Umbilical cord (tissue), 2 donors: ENCODE measurements around a stretch of chr20.

- RAMPAGE, long total RNA, result no peak
Measured at GRCh38 chr20:35135741-35136519, 11.2 kb downstream of the EDEM2 start.

DNA sequence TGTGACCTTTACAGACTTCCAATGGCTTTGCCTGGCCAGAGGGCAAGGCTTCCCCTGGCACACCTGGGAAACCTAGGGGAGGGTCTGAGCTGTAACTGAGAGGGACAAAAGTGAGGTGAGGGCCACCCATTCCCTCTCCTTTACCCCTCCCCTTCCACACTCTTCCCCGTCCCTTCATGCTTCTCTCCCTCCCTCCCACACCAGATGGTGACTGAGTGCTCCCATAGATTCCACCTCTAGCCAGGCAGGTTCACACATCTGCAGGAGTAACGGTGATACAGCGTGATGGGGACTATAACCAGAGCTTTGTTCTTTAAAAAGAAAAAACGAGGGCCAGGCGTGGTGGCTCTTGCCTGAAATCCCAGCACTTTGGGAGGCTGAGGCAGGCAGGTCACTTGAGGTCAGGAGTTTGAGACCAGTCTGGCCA, 13.8 kb downstream of the MMP24OS start:
- RAMPAGE, long total RNA, result no peak

- RAMPAGE, long total RNA, result no peak
Measured at GRCh38 chr20:35306910-35307702, 14.9 kb upstream of the FAM83C start.

GRCh38 chr20:35502919-35503536, 26.4 kb downstream of the C20orf173 start:
- RAMPAGE, long total RNA, result no peak

- RAMPAGE, long total RNA, result no peak
Measured at GRCh38 chr20:35703199-35704082, 4.2 kb downstream of the ROMO1 start.

DNA sequence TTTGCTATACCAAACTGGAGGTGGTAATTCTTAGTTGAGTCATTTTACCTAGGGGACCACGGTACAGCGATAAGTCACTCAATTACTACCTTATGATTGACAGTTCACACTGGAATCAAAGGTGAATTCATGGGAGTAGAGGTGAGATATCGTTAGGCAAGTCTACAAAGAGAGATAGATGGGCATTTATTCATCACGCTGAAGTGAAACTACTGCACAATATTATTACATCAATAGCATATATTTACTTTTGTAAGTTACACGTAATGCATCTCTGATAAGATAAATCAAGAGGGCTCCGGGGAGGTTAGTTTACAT, 1.7 kb downstream of the RBM39 start:
- RAMPAGE, long total RNA, result no peak

GRCh38 chr20:36049828-36050220, 81.4 kb downstream of the CNBD2 start:
- RAMPAGE, long total RNA, result no peak

DNA sequence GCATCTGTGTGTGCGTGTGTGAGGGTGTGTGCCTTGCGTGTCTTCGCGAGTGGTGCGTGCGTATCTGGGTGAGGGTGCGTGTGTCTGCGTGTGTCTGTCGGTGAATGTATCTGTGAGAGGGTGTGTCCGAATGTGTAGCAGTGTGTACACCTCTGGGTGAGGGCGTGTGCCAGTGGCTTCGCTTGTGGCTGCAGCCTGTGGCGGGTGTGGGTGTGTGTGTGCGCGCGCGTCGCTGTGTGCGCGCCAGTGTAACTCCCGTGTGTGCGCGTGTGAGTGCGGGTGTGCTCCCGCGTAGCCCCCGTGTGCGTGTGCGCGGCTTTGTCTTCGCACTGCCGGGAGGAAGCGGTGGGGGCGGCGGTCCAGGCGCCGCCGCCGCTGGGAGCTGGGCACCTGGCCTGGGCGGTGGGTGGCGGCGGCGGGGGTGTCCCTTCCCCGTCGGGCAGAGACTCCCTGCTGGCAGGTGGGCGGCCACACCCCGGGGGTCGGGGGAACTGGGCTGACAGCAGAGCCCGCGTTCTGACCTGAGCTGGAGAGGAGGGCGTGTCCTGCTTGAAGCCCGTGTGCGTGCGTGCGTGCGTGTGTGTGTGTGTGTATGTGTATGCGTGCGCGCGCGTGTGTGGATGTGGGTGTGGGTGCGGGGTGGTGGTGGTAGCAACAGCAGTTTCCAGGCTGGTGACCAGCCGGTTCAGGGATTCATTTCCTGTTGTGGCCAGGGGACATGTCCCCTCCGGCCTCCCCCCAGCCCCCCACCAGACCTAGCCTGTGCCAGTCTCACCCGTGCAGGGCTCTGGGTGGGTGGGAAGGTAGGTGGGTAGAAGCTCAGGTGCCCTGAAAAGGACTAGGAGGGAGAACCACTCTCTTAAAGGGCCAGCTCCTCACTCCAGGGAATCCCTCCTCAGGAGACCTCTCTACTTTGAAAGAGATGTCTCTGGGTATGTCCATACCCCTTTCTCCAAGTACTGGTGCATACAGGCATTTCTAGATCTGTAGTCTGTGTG, 61.1 kb upstream of the EPB41L1 start:
- RAMPAGE, long total RNA, result no peak

GRCh38 chr20:36149437-36149993, 5.0 kb upstream of the EPB41L1 start:
- RAMPAGE, long total RNA, result no peak

GRCh38 chr20:36153889-36154051, 770 bp upstream of the EPB41L1 start:
- RAMPAGE, long total RNA, result no peak

DNA sequence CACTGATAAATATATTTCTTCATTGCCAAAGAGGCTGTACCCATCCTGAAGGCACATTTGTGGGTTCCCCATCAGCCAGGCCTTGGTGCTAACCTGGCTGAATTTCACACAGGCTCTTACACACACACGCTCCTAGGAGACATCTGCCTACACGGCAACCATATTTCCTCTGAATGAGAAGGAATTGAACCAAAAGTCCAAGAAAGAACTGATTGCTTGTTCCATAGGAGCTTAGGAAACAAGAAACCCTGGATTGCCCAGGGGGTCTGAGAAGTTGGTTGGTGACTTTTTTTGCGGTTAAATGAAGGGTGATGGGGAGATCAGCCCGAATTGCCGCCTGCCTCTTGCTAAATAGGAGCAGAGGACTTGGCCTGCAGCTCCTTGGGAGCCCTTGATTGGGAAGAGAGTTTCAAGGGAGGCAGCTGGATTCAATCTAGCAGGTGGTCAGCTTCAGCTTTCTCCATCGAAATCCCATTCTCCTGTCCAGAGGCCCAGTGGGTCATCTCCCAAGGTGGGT, 19.7 kb downstream of the AAR2 start:
- RAMPAGE, long total RNA, result no peak

- RAMPAGE, long total RNA, result no peak
Measured at GRCh38 chr20:36334015-36334285, 27.8 kb downstream of the DLGAP4 start.

DNA sequence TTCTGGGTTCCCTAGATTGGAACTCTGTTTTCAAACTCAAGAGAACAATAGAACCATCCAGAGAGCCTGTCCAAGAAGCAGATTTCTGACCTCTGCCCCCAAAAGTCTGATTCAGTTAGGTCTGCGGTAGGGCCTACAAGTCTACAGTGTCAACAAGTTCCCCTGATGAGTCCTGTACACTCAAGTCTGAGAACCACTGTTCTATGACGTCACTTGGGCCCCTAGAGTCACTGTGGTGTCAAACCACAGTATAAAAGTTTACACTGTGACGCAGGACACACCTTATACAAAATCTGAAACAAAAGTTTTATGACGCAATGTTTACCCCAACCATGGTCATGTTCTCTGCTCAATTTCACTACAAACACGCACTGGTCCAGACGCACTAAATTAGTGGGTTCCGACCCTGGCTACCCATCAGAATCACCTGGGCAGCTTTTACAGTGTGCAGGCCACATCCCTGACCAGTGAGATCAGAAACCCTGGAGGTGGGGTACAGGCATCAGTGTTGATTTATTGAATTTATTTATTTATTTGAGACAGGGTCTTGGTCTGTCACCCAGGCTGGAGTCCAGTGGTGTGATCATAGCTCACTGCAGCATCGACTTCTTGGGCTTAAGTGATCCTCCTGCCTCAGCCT, 17.8 kb downstream of the SLA2 start:
- RAMPAGE, long total RNA, result no peak

- RAMPAGE, long total RNA, result no peak
Measured at GRCh38 chr20:36632133-36632992, 13.6 kb downstream of the SLA2 start.

- RAMPAGE, long total RNA, result no peak
Measured at GRCh38 chr20:36652603-36653273, 6.7 kb upstream of the SLA2 start.

GRCh38 chr20:36703563-36704042, 42.3 kb downstream of the NDRG3 start:
- RAMPAGE, long total RNA, result no peak

DNA sequence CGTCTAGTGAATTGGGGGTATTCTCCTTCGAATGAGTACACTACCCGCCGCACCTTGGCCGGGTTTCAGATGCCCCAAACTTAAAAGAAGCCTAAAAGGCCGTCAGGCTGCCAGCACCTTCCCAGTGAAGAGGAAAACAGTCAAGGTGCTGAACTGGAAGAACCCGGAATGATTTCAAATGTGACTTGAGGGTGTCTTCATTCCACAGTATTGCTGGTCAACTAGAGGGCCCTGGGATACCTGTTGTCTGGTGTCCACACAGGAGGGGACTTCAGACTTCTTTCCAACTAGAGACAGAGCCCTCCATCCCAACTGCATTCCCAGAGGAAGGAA, 446 bp upstream of the SAMHD1 start:
- RAMPAGE, long total RNA, result no peak

GRCh38 chr20:37007802-37008444, 56.4 kb upstream of the SAMHD1 start:
- RAMPAGE, long total RNA, result no peak

- RAMPAGE, long total RNA, result no peak
Measured at GRCh38 chr20:37044032-37044419, 51.8 kb downstream of the RBL1 start.

DNA sequence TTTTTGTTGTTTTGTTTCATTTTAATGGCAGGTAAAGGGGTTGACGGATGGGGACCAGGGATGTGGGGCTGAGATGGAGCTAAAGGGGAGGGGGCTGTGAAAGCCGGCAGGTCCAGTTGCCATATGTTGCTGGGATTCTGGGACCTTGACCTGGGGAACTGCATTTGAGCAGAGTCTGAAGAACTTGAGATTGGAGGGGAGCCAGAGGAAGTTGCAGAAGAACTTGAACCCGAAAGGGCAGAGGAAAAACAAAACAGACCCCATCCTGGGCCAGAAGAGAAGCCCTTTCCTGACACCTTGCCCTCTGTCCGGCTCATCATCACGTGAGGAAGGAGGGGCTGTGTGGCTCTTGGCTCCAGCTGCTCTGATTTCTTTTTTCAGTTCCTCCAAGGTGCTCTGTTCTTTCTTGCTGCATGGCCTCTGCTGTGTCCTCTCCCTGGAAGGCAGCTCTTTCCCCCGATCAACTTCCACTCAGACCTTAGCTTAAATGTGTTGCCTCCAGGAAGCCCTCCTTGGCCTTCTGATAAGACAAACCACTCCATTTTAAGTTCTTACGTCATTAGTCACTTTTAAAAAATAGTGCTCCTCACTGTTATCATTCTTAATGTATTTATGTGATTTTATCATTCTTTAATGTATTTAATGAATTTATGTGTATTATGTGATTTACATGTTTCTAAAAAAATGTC, 12.4 kb upstream of the MANBAL start:
- RAMPAGE, long total RNA, result no peak